Neural progenitor cell (in vitro differentiated cells): ENCODE results near the genes PLA2G4C and ODAD1.

- RAMPAGE, long total RNA: no peak
Observed at GRCh38 chr19:46862556-46863416, 2.0 kb downstream of the ARHGAP35 start.

DNA sequence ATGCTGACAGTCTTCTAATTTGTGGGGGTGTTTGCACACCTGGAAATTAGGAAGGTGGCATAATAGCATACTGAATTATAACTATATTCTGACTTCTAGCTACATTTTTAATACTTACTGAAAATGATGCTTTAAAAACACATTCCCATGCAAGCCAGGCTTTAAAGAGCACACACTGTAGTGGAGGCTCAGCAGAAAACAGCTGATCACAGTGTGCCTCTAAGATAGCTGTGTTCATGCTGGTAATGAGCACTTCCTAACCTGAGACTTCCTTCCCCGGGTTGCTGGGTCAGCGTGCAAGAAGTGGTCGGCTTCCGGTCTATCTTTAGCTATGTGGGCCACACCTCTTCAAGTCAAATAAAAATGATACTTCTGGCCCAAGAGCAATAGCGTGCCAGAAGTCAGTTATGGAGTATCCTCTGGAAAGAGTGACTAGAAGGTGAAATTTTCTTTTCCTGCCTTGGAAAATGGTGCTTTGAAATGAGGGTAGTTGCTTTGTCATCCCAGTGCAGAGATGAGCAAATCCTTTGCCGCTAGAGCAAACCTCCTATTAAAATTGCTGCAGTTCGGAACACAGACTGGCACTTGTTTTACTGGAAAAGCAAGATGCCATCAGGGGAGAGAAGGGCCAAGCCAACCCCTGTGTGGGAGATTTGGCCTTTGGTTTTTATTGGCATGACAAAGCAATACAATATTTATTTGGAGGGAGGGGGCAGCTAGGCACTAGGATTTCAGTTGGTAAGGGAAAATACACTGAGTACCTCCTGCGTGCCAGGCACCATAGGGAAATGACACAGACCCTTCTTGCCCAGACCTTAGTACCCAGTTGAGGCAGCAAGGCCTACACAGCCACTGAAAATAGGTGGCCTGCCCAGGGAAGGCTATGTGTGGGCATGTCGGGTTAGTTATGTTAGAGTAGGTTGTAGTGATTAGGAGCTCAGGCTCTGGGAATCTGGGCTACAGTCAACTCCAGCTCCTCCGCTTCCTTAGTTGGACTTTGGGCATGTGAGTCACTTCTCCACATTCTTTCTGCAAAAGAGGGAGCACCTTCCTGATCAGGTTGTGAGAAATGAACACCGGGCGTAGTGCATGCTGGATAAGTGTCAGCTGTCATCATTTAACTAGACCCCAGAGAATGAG lies 64.3 kb downstream of the ARHGAP35 start:
- RAMPAGE, long total RNA: no peak

DNA sequence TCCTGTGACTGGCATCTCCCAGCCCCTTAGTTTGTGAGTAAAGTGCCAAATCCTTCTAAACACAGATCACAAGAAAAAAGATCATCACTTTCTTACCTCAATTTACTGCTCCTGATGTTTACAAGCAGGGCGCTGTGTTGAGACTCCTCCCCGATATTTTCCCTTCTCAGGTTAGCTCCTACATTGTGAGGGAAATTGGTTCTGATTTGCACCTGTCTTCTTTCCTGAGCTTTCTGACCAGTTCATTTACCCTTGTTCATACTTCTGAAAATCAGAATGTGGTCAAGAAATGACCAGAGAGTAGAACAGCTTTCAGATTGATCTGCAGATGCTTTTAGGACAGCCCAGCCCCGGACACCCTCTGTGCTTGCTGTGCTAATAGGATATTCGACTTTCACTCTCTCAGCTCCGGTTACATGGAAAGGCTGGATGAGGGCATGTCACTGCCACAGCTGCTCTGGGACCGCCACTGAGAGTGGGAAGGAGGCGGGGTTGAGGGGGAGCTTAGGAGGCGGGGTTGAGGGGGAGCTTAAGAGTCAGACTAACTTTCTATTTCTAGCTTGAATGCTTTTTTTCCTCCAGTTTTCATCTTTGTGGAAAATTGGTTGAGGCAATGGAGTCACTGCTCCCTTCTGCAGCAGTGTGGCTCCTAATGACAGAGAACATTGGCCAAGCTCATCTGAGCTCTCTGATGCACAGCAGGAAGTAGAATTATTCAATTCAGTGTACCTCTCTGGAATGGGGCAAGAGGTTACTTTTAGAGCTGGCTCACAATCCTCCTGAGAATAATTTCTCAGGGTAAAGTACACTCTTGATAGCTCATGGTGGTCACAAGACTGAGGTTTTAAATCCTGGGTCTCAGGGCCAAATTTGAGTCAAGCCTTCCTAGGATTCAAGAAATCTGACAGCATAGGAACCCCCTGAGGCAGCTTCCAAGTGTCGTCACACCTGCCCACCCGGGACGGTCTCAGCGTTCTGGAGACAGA lies 74.7 kb upstream of the NPAS1 start:
- RAMPAGE, long total RNA: no peak

DNA sequence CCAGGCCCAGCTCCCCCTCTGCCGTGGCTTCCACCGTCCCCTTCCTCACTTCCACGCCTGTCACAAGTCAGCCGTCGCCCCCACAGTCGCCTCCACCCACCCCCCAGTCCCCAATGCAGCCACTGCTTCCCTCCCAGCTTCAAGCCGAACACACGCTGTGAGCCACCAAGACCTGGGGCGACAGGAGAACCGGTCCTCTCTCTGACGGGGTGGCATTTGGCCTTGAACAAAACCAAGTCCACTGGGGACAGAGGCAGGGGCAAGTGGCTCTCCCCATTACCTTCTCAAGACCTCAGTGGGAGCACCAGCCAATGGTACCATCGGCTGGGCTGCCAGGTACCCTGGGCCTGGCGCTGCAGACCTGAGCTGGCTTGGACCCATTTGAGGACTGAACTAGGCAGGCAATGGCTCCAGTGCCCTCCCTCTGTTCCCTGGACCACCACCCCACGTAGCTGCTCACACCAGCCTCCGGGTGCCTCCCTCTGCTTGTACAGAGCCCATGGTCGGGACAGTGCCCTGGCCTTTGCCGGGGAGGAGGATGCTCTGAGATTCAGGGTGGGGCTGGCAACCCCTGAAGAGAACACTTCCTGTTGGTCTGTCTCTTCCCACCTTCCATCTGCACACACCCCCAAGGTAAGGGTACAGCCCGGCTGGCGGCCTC lies 19.0 kb upstream of the NPAS1 start:
- RAMPAGE, long total RNA: no peak

GRCh38 chr19:47093177-47093575 lies 20.4 kb downstream of the ZC3H4 start:
- RAMPAGE, long total RNA: no peak

- RAMPAGE, long total RNA: no peak
Observed at GRCh38 chr19:47113031-47113652, 434 bp downstream of the ZC3H4 start.

DNA sequence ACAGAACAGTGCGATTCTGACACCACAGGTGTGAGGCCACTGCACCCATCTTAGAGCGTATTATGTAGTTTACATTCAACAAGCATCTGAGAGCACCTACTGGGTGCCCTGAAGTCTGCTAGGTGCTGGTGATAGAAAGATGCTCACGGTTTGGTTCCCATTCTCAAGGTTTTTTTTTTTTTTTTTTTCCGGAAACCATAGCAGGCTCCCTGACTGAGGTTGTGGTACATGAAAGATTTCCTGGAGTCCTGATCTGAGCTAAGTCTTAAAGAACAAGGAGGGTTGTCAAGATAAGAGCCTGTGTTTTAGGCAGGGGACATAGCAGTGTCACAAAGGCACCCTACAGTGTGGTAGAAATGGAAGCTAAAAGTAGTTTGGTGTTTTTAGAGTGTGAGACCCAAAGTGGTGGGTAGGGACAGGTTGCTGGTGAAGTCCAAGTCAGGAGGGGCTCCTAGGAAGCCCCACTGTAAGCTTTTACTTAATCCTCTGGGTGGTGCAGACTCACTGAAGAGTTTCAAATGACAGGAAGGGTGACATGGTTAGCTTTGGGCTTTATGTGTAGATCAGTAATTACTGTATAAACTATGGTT lies 15.2 kb downstream of the SAE1 start:
- RAMPAGE, long total RNA: no peak

- RAMPAGE, long total RNA: no peak
Observed at GRCh38 chr19:47239232-47239524, 8.2 kb upstream of the BBC3 start.

- RAMPAGE, long total RNA: no peak
Observed at GRCh38 chr19:47272636-47272923, 2.1 kb upstream of the INAFM1 start.

DNA sequence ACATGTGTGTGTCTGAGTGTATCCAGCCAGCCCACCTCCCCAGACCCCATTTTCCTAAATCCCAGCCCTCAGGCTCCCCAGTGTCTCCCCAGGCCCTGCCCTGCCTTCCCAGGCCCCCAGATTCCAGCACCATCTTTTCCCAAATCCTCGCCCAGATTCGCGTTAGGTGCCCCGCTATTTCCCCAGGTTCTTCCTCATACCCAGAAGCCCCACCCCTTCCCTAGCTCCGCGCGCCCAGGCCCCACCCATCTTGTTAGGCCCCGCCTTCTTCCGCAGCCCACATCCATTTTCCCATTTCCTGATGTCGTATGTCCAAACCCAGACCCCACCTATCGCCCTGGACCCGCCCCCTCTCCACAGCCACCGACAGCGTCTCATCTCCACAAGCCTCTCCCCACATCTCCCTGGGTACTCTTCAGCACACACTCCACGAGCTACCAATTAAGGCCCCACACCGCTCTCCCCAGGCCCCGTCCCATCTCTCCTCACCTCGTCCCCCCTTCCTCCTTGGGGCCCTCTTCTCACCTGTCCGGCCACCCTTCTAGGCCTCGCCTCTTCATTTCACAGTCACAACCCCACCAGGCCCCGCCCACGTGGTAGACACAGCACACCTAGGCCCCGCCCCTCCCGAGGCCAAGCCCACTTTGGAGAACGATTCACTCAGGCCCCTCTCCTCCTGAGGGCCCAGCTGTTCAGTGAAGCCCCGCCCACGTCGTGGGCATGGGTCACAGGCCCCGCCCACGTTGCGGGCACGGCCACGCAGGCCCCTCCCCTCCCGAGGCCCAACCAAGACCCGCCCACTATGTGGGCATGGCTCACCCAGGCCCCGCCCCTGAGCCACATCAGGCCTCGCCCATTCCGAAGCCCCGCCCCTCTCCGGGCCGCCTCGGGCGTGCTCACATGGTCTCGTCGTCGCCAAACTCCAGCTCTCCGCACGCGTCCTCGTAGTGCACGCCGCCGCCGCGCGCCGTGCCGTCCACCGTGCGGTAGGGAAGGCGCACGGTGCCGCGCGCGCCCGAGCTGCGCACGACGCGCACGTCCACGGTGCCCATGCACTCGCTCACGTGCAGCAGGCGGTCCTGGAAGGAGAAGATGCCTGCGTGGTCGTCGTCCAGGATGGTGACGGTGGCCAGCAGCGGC lies 24.4 kb downstream of the SLC8A2 start:
- RAMPAGE, long total RNA: no peak

- RAMPAGE, long total RNA: no peak
Observed at GRCh38 chr19:47511581-47512126, 3.2 kb downstream of the NAPA start.

DNA sequence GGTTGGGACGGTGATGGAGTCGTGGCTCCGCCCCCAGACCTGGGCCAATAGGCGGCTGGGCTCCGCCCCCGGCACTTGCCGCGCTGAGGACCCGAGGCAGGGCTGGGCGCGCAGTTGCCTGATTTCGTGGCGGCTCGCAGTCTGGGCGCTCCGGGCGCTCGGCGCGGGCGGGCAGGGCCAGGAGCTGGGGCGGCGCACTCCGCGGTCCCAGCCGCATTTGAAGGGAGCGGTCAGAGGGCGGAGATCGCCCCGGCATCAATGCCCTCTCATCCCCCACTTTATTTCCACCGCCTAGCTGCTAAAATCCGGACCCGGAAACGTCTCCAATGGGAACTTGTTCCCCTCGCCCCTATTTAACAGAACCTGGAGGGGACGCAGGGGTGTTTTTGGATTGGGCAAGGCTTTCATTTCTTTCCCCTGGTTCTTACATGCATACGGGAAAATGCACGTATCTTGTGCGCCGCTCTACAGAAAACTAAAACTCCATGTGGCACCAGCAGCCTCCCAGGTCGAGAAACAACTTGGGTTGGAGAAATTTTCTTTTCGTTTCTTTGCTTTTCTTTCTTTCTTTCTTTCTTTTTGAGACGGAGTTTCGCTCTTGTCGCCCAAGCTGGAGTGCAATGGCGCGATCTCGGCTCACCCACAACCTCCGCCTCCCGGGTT lies 8.3 kb upstream of the BICRA start:
- RAMPAGE, long total RNA: no peak

DNA sequence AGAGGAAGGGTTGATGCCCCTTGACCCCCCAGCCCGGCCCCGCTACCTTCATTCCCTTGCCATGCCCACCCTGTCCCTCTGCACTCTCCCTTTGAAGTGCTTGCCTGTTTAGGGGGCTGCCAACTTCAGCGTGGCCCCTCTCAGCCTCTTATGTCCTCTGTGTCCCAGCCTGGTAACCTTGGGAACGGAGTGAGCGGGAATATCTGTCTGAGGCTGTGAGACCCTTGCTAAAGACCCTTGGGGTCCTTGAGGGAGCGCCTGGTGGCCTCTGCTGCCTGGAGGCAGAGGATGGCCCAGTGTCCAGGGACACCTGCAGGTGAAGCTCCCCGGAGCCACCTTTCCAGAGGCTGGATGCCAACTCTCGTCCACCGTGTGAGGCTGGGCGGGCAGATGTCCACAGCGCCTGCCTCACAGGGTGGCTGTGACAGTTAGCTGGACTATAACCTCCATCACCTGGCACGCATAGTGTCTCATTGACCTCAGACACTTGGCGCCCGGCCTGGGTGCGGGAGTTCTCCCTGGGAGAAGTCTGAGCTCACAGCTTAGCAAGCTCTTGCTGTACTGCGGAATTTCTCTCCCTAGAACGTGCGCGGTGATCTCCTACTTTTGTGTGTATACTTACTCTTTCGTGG lies 9.7 kb downstream of the BICRA start:
- RAMPAGE, long total RNA: no peak

DNA sequence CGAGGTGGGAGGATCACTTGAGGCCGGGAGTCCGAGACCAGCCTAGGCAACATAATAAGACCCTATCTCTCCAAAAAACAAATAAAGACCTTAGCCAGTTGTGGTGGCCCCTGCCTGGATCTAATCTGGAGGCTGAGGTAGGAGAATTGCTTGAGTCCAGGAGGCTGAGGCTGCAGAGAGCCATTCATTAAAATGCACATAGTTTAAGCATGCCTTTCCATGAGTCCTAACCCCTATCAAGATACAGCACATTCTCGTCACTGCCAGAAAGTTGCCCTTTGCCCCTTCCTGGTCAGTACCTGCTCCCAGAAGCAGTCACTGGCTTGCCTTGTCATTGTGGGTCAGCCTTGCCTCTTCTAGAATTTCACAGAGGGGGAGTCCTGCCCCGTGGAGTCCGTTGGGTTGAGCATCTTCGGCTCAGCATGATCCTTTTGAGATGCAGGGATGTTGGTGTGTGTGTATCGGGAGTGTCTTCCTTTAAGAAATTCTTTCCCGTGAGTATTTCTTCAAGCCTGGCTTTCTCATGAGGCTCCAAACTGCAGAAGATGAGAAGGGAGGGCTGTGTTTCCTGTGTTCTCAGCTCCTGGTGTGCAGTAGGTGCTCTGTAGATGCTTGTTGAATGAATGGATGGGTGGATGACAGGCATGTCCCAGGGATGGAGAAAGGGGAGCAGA lies 10.9 kb downstream of the BICRA start:
- RAMPAGE, long total RNA: no peak

- RAMPAGE, long total RNA: no peak
Observed at GRCh38 chr19:47633987-47634492, 25.1 kb downstream of the BICRA start.

DNA sequence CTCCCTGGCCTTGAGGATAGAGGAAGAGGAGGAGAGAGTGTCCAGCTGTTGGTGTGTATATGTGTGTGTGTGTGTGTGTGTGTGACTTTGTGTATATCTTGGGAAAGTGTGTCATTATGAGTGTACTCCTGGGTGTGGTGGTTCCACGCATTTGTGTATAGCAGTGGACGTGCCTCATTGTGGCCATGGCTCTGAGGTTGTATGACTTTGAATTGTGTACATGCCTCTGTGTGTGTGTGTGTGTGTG lies 6.6 kb downstream of the EHD2 start:
- RAMPAGE, long total RNA: no peak

- RAMPAGE, long total RNA: no peak
Observed at GRCh38 chr19:48110214-48111089, at the start of gene PLA2G4C. TSS of gene PLA2G4C (minus strand) at chr19:48110817.

DNA sequence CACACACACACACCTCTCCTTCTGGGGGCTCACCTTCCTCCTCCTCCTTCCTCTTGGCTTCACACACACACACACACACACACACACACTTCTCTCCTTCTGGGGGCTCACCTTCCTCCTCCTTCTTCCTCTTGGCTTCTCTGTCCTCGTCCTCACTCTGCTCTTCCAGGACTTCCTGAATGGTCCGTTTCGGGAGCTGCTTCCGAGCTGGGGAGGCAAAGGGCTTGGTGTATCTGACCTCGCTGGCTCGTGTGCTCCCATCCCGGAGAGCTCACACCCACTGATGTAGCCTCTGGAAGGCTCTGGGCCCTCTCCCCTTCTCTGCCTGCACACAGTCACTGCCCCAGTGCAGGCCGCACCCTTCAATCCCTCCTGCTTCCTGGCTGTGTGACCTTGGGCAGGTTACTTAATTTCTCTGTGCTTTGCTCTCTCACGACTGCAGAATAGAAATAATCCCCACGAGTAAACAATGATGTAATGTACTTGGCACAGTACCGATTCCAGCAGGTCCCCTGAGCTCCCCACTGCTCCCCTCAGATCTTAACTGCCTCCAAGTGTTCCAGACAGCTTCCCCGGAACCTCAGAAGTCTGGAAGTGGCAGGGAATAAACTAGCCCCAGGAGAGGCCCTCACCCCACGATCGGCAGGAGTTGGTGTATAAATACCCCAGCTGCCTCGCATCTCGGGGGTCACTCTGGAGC lies 16.2 kb downstream of the LIG1 start:
- RAMPAGE, long total RNA: no peak

- RAMPAGE, long total RNA: no peak
Observed at GRCh38 chr19:48321776-48322400, at the start of gene ODAD1. TSS of gene ODAD1 (minus strand) at chr19:48321971.

- RAMPAGE, long total RNA: no peak
Observed at GRCh38 chr19:48398422-48398881, 5.0 kb downstream of the GRIN2D start.